LNCaP clone FGC (cell line): ENCODE measurements around a stretch of chr12.

- RRBS, 2 experiments = no CpG with 5 or more reads among the region's 9 CpGs
These were observed 77.6 kb downstream of the WNK1 start for GRCh38 chr12:829950-830418.

- RRBS, 2 experiments = no CpG with 5 or more reads among the region's 47 CpGs
These were observed 33.3 kb downstream of the RAD52 start for GRCh38 chr12:915893-916890.

GRCh38 chr12:1104285-1105011 is 113.4 kb downstream of the ERC1 start:
- RRBS, 2 experiments = no CpG with 5 or more reads among the region's 6 CpGs

DNA sequence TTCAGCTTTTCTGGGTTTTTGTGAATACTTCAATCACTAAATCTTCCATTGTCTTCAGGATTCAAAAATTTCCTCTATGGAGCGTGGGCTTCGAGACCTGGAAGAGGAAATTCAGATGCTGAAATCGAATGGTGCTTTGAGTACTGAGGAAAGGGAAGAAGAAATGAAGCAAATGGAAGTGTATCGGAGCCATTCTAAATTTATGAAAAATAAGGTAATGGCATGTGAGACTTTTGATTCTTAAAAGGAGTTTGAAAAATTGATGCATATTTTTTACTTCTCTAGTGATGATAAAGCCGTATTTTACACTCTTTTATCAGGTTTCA is 119.1 kb downstream of the ERC1 start:
- RRBS, 2 experiments = no CpG with 5 or more reads among the region's 5 CpGs

- RRBS, 2 experiments = no CpG with 5 or more reads among the region's 3 CpGs
These were observed 131.8 kb downstream of the ERC1 start for GRCh38 chr12:1122781-1123215.

GRCh38 chr12:1281711-1282344 is 290.8 kb downstream of the ERC1 start:
- RRBS, 2 experiments = no CpG with 5 or more reads among the region's 7 CpGs

GRCh38 chr12:1347999-1348269 is 246.4 kb downstream of the FBXL14 start:
- RRBS, 2 experiments = no CpG with 5 or more reads among the region's 3 CpGs

GRCh38 chr12:1350187-1350941 is 244.0 kb downstream of the FBXL14 start:
- RRBS, 2 experiments = no CpG with 5 or more reads among the region's 5 CpGs

DNA sequence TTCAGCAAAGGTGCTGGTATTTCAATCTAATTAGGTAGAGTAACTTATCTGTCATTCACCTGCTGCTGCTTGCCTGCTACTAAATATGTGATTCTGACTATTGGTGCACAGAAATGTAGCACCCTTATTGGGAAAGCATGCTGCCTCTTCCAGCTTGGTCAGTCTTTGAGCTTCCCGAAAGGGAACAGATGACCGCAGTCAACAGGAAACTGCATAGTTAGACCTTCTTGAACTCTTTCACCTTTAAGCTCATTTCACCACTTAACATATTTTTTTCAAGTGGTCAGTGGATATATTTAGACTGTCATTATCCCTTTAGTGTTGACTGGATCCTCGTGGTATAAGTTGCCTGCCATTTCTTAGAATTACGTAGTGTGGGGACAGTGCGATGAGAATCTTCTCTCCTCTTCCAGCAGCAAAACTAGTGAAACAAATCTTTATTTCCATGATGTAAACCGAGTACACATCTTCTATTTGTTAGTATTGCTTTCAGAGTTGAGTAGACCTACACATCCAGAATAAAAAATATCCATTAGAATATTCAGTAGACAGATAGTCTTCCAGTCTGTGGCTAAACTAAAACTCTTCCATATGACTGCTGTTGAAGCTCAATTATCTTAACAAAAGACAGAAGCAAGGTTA is 224.8 kb downstream of the FBXL14 start:
- RRBS, 2 experiments = no CpG with 5 or more reads among the region's 6 CpGs

DNA sequence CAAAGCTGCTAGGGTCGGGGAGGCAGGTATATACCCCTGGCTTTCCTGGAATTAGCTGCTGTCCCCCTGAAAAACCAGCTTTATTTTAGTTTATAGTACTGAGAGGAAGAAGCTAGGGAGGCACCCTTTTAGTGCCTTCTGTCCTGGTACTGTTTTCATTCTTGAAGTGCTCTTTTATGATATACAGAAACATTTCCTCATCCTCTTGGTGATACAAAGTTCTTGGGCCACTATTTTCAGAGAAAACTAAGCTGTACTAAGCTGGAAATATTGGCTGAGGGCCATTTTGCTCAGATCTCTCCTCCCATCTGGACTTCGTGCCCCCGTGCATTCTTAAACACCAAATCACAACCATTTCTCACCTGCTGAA is 159.0 kb downstream of the FBXL14 start:
- RRBS, 2 experiments = no CpG with 5 or more reads among the region's 3 CpGs

GRCh38 chr12:1605137-1605552 is 10.8 kb upstream of the FBXL14 start:
- RRBS, 2 experiments = 2 to 3% methylated on average over 4 of the region's 9 CpGs

- RRBS, 2 experiments = no CpG with 5 or more reads among the region's 4 CpGs
These were observed 17.1 kb upstream of the WNT5B start for GRCh38 chr12:1611999-1612328.

DNA sequence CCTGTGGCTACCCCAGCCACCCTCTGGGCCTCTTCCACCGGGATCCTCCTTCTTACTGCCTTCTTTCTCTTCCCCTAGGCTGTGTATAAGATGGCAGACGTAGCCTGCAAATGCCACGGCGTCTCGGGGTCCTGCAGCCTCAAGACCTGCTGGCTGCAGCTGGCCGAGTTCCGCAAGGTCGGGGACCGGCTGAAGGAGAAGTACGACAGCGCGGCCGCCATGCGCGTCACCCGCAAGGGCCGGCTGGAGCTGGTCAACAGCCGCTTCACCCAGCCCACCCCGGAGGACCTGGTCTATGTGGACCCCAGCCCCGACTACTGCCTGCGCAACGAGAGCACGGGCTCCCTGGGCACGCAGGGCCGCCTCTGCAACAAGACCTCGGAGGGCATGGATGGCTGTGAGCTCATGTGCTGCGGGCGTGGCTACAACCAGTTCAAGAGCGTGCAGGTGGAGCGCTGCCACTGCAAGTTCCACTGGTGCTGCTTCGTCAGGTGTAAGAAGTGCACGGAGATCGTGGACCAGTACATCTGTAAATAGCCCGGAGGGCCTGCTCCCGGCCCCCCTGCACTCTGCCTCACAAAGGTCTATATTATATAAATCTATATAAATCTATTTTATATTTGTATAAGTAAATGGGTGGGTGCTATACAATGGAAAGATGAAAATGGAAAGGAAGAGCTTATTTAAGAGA is 16.8 kb downstream of the WNT5B start:
- RRBS, 2 experiments = 83 to 89% methylated on average over 8 to 12 of the region's 35 CpGs

DNA sequence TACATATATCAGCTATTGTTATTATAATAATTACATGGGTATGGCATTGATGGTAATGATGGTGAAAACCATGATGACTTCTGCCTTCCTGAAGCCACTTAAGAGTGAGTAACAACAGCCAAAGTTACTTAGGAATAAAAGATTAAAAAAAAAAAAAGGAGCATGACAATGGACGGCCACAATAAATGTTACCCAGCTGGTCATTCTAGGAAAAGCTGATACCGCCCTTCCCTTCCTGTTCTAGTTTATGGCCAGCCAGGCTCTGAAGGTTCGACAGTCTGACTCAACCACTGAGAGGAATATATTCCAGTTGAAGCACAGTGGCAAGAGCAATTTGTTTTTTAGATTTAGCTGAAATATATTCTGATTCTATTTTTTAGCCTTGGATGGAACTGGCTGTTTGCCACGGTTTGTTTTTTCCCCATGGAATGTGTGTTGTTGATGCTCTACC is 9.8 kb upstream of the ADIPOR2 start:
- RRBS, 2 experiments = no CpG with 5 or more reads among the region's 4 CpGs

GRCh38 chr12:1681545-1681825 is 9.4 kb upstream of the ADIPOR2 start:
- RRBS, 2 experiments = no CpG with 5 or more reads among the region's 1 CpG

- RRBS, 2 experiments = no CpG with 5 or more reads among the region's 2 CpGs
These were observed 20.8 kb downstream of the ADIPOR2 start for GRCh38 chr12:1711696-1711945.

- RRBS, 2 experiments = no CpG with 5 or more reads among the region's 8 CpGs
These were observed 23.2 kb downstream of the ADIPOR2 start for GRCh38 chr12:1714120-1714508.

DNA sequence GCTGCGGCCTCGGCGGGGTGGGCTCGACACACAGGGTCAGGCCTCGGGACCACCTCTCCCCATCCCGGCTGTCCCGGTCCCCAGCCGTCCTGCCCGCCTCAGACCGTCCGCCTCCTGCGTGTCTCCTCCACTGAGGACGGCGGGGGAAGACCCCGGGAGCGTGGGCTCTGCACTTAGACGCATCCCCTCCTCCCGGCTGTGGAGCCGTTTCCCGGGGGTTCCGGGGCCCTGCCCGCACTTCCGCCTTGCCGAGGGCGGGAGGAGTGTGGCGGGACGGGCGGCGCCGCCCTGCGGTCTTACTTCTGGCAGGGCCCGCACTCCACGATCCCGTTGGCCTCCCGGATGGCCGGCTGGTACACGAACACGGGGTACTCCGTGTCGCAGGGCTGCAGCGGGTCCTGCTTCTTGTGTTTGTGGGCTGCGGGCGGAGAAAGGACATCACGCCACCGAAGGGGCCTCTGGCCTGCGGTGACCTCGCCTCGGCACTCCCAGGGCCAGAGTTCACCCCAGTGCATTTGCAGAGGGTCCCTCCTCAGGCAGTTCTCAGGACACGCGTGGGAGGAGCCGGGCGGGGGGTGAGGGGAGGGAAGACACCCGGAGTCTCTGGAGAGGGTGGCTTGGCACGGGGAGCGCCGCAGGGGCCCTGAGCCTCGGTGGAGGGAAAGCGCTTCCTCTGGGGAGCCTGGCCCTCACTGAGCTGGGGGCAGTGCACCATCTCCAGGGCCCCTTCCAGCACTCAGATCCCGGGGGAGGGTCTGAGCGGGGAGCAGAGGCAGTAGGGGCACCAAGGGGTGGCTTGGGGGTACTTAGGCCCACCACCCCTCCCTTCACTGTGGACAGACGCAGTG is 23.0 kb upstream of the LRTM2 start:
- RRBS, 2 experiments = 96 to 98% methylated on average over 10 to 15 of the region's 61 CpGs

DNA sequence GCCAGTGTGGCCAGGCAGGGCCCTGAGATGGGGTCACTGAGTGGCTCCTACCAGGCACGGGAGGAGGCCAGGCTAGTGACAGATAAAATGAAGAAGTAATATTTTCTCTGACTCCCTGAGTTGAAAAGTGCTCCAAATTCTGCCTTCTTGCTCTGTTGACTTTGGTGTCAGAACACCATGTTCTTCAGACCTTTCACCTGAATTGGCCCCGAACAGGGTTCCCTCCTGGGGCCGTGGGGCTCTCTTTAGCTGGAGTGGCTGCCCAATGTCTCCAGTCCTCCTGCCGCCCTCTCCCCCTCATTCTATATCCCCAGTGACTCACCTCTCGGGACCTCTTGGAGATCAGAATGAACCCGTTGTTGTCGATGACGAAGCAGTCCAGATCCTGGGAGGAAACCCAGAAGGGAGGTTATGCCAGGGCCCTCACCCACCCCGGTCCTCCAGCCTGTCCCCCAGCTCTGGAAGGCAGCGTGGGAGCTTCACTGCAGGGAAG is 10.4 kb upstream of the LRTM2 start:
- RRBS, 2 experiments = 59 to 60% methylated on average over 1 of the region's 10 CpGs

DNA sequence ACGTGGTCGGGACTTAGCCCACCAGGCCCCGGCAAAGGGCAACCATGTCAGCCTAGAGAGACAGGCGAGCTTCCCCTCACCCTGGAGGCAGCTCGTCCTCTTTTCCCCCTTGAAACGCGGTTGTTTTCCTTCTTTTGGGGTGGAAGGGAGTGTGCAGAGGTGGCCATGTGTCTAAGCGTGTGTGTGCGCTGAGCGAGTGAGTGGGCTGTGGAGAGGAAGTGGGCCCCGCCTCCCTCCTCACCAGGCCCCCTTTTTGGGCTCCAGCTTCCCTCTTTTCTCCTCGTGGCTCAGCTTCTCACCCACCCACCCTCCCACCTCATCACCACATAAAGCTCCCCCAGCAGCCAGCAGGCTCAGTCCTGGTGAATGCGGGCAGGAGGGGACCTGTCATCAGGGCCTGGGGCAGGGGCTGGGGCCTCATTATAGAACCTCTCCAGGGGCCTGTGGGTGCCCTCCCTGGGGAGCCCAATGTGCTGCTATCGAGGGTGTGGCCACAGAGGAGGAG is 22.0 kb downstream of the LRTM2 start:
- RRBS, 2 experiments = no CpG with 5 or more reads among the region's 14 CpGs